Mesenchymal stem cell of the bone marrow (primary cell): ENCODE measurements around the gene BCLAF1.

- CAGE, long polyA plus RNA = no peak
These were observed 773 bp upstream of the SGK1 start for GRCh38 chr6:134318730-134319039.

- CAGE, long polyA plus RNA = no peak
These were observed 61.1 kb upstream of the SGK1 start for GRCh38 chr6:134378801-134379648.

DNA sequence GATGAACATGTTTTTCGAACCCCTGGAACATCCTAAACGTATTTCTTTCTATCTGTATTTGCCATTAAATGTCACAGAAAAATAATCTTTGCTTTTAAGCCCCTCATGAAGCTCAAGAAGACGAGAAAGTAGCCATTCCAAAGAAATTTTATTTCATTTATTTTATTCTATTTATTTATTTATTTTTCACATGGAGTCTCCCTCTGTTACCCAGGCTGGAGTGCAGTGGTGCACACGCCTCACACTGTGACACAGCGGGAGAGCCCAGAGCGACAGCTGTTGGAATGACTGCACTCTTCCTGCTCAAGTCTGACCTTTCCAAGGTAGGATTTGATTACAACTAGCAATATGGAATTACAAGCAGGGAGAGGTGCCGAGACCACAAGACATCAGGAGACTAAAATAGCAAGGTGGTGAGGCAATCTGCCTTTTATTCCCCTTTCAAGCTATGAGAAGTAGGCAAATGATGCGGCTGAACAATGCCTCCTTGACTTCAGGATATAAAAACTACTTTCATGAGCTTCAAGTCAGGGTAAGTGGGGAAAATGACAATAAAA is 146.7 kb upstream of the SGK1 start:
- CAGE, long polyA plus RNA = no peak

DNA sequence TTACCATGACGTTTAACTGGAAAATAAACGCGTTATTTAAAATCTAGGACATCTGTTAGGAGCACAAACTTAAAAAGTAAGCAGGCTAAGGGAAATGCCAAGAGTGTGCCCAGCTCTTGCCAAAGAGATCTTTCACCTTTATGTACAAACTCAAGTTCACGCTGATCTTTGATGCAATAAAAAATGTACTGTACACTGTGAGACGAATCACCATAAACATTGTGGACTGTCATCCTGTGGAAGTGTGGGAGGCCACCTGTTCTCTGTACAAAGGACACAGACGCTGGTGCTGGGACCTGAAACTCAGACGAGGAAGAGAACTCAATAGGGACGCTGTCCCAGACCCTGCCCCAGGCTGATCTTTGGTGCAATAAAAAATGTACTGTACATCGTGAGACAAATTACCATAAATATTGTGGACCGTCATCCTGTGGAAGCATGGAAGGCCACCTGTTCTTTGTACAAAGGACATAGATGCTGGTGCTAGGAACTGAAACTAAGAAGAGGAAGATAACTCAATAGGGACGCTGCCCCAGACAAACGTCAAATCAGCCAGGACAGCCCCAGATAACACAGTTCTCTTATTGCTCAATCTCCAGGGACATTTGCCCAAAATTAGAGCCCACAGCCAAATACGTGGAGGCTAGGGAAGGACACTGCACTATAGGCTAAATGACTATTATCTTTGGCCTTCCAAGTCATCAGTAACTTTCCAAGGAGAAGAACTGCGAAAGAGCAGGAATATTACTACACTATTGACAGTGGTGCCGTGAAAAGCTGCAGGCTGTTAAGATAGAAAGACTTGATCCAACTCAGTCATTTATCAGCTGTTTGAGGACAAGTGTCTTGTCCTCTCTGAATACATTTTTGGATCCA is 312.8 kb upstream of the SGK1 start:
- CAGE, long polyA plus RNA = no peak

GRCh38 chr6:134640653-134640876 is 309.3 kb downstream of the ALDH8A1 start:
- CAGE, long polyA plus RNA = no peak

GRCh38 chr6:134826736-134827614 is 122.9 kb downstream of the ALDH8A1 start:
- CAGE, long polyA plus RNA = no peak

GRCh38 chr6:135185559-135186158 is 4.6 kb downstream of the MYB start:
- CAGE, long polyA plus RNA = no peak

- CAGE, long polyA plus RNA = no peak
These were observed 37.4 kb downstream of the MYB start for GRCh38 chr6:135218250-135219216.

- CAGE, long polyA plus RNA = no peak
These were observed 129.8 kb upstream of the AHI1 start for GRCh38 chr6:135627446-135627645.

- CAGE, long polyA plus RNA = no peak
These were observed 133.1 kb downstream of the PDE7B start for GRCh38 chr6:135984600-135985044.

DNA sequence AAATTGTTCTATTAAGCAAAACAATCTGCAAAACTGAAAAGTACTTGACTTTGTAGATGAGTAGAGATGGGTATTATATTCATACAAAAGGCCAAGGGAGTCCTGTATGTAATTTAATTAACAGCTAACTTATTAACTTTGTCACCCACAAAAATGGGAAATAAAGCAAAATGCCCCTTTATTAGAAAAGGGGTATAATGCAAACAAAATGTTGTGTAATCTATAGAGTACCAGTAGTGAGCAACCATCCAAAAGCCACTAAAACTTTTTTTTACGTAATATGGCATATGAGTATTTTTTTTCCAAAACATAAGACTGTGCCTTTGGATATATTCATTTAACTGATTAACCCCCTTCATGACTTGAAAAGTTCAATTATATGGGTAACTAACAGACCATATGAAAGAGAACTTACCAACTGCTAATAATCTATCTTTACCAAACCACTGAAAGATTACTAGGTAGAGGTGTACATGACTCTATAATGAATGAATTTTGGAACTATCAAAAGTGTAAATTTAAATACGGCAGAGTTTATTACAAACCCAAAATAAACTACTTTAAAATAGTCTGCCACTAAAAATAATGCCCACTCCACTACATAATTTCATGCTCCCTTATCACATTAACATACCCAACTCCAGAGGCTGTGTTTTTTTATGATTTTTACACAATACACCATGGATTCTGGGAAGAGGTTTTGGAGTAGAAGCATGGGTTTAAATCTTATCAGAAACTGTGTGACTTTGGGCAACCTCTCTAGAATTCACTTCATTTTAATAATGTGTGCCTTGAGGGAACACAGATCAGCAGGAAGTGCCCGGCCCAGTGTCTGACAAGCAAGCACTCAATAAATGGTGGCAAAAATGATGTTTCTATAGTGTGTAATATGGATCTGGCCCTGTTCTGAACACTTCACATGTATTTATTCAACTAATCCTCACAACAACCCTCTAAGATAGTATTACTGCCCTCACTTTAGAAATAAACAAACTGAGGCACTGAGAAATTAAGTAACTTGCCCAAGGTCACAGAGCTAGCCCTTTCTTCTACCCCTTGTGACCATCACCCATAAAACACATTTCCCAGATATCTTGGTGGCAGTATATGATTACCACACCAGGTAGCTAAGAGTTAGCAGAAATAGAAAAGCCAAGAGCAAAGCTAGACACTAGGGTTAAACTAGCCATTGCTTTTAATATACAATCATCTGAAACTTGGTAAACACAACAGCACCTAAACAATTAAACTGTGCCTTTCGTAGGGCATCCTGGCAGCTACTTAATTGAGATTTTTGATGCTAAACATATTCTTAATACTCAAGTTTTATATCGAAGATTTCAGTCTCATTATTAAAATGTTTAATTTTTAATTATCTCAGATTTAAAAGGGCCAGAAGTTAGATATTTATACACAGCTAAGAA is 12.6 kb upstream of the MTFR2 start:
- CAGE, long polyA plus RNA = no peak

- CAGE, long polyA plus RNA = no peak
These were observed 19.5 kb downstream of the BCLAF1 start for GRCh38 chr6:136270049-136270616.

GRCh38 chr6:136289732-136290114 is at the start of gene BCLAF1:
Gene BCLAF1 (minus strand): TSS chr6:136289846.
- CAGE, long polyA plus RNA = no peak

DNA sequence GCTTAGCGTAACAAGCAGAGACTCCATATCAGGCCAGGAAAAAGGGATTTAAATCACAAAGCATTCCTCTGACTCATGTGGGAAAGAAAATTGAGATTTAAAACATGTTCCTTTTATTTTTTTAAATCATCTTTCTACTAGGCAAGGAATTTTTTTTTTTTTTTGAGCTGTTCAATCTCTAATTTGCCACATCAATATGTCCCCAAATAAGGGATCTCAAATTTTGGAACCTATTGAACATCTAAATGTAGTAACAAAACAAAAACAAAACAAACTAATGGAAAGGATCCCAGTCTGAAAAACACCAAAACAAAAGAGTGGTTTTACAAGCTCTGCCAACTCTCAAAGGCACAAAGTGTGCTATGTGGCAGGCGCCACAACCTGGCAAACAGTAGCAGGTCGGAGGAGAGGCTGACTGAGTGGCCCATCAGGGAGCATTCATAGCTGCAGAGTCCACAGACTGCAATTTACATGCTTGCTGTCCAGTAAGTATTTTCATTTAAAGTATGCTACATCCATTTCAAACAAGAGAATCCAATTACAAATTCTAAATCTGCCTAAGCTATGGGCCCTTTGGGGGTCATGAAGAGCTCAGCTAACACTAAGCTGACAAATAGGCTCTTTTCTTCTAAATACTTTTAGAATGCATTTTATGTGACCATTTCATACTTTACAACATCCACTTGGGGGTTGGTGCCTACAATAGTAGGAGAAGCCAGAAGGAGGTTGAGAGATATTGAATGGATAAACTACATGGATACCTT is 115.6 kb downstream of the MAP7 start:
- CAGE, long polyA plus RNA = no peak

DNA sequence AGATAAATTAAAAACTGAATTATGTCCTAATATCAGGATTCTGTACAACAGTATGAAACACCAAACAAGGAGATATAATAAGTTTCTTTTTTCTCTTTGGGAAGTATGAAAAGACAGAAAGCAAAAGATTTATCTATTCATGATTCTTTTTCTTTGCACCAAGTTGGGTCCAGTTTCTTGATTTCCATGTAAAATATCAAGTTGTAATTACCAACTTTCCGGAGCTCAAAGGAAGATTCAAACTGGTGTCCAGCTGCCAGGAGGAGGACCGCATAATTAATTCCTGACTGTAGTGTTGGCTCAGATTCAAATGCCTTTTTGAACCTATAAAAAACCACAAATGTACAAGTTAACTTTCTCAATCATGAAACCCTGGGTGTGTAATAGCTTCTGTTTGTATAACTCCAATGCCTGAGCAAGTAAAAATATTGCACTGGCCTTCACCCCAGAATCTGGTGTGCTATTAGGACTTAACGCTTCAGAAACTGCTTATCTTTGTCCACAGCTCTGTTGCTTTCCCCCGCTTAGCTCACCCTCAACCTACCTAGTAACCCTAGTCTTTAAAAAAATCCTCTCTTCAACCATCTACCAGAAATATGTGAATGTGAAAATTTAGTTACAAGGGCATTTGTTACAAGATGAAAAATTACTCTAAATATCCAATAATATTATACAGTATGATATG is 119.0 kb upstream of the MAP7 start:
- CAGE, long polyA plus RNA = no peak

GRCh38 chr6:136700852-136701284 is 91.4 kb downstream of the MAP3K5 start:
- CAGE, long polyA plus RNA = no peak

DNA sequence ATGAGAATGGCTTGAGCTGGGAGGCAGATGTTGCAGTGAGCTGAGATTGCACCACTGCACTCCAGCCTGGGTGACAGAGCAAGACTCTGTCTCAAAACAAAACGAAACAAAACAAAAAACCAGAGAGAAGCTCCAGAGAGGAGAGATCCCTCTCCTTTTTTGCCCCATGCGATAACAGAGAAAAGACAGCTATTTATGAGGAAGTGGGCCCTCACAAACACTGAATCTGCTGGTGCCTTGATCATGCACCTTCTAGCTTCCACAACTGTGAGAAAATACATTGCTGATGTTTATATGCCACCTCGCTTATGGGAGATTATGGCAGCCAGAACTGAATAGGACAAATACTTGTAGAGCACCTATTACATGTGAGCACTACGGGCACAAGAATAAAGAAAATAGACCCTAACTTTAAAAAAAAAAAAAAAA is 31.4 kb downstream of the MAP3K5 start:
- CAGE, long polyA plus RNA = no peak

DNA sequence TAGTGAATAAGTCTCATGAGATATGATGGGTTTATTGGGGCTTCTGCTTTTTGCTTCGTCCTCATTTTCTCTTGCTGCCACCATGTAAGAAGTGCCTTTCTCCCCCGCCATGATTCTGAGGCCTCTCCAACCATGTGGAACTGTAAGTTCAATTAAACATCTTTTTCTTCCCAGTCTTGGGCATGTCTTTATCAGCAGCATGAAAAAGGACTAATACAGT is 11.7 kb downstream of the IFNGR1 start:
- CAGE, long polyA plus RNA = no peak

DNA sequence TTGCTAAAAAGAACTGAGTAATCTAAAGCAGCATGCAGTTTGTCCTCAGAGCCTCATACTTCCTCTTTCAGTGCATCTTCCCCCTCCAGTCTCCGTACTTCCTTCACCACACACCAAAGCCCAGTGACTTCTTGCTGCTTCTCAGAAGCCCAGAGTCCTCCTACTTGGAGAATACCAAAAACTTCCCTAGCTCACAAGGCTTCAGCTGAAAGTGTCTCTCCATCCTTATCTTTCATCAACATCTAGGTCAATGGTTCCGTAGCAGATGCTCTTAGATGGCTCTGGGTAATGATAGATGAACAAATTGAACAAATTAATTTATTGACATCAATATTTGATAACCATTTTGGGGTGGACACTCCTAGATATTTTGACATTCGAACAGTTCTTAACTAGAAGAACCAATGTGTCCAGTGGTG is 5.8 kb upstream of the IFNGR1 start:
- CAGE, long polyA plus RNA = no peak

DNA sequence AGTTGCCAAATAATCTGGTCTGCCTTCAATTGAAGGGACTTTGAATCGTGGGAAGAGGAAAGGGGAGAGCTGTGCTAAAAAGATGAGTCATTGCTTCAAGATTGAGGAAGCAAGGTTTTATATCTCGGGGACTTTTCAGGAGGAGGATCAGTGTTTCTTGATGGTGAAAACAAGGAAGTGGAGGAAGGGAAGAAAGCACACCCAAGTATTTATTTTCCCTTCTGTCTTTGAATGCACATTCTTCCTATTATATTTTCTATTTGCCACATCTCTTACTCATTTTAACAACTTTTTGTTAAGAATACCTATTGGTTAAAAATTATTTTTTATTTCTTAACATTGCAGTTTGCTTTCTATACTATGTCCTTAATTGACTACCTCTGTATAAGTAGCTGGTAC is 14.9 kb upstream of the IFNGR1 start:
- CAGE, long polyA plus RNA = no peak